Measurements from ENCODE around the genes HDGF and PYDC5.

DNA sequence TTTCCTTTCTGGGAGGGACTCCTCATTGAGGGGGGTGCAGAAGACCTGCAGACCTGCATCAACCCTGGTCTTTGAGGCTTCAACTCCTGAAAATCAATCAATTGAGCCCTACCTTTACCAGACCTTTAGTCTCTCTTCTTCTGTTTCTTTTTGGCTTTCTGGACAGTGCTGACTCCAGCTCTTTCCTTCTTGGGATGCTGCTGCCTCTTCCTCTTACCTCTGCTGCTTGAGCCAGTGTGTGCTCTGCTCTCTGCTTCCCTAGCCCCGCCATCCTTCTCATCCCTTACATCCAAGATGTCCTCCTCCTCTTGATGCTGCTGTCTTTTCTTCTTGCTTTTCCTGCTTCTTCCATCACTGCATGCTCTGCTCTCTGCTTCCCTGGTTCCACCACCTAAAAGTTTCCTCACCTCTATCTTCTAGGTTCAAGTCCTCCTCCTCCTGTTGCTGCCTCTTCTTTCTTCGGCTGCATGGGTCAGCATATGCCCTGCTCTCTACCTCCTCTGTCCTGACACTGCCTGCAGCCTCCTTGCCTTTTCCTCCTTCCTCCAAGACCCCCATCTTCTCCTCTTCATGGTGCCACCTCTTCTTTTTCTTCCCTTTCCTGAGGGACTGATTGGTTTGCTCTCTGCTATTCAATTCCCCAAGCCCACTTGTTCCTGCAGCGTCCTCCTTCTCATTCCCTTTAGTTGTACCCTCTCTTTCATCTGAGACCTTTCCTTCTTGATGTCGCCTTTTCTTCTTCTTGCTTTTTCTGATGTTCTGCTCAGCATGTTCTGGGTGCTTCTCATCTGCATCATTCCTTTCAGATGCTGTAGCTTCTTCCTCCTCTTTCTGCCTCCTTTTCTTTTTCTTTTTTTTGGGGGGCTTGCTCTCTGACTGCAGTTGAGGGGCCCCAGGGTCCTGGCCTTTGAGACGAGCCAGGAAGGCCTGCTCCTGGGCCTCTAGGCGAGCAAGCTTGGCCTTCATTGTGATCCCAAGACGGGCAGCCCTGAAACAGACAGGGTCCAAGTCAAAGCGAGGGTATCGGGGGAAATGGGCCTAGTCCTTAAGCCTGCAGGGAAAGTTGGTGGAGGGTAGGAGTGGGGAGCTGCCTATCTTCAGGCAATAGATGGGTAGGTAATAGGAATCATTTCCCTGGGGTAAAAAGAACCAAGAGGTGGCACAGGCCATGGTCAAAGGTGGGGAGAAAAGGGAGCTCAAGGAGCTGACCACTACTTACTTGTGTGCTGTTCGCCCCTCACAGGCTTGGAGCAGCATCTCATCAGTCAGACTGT is 3.7 kb downstream of the NAXE start:
- RRBS, result no CpG with 5 or more reads among the region's 10 CpGs

GRCh38 chr1:156618971-156619247 is 306 bp upstream of the HAPLN2 start:
- RRBS, result no CpG with 5 or more reads among the region's 3 CpGs

DNA sequence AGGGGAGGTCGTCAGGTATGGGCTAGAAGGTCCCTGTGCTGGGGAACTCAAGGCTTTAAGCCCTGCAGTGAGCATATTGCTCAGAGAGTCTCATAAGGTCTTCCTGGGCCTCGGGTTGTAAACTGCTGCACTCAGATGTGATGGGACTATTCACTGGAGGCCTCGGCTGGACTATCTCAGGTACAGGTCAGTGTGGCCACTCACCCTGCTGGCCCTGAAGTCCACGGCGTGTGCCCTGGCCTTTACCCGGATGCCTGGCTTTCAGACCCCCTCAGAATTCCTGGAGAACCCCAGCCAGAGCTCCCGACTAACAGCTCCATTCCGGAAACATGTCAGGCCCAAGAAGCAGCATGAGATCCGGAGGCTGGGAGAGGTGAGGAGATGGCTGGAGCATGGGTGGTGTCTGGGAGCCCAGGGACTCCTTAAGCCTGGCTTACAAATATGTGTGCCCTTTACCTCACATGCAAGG is 3.6 kb upstream of the ISG20L2 start:
- RRBS, result 95% methylated on average over 3 of the region's 9 CpGs

GRCh38 chr1:156750962-156751983 is at the start of gene HDGF:
TSS of gene HDGF (minus strand) at chr1:156751675.
- RRBS, result 3% methylated on average over 83 of the region's 127 CpGs

DNA sequence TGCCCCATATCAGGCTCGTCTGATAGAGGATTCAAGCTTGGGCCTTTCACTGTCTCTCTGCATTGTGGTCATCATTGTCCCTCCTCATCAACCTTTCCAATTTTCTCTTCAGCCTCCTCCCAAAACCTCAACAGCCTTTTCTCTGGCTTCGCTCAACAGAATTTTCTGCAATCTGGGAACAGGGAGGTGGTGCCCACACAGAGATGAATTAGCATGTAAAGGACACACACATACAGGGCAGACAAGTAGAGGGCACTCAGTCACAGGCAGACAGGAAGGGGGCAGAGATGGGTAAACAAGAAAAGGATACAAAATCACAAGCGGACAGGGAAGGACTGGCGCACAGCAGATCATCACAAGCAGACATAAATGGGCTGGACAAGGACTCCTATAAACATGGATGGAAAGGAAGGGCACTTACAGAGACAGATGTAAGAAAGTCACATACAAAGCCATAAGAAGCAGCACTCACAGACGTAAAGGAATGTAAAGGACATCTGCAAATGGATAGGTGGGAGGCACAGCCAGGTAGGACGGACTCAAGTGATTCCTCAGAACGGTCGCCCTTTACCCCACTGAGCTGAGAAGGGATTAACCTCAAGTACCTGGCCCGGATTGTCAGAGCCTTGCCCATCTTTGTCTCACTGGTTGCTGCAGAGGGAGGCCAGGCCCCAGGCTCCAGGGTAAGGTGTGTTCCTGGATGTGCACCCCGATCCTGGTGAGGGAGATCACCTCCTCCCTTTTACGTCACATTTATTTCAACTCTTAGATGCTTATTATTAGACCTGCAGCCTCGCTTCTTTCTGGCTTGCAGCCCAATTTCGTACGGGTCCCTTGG is 931 bp upstream of the PRCC start:
- RRBS, result no CpG with 5 or more reads among the region's 14 CpGs

- RRBS, result 2% methylated on average over 11 of the region's 45 CpGs
Observed at GRCh38 chr1:156892134-156892913, 1.2 kb upstream of the PEAR1 start.

DNA sequence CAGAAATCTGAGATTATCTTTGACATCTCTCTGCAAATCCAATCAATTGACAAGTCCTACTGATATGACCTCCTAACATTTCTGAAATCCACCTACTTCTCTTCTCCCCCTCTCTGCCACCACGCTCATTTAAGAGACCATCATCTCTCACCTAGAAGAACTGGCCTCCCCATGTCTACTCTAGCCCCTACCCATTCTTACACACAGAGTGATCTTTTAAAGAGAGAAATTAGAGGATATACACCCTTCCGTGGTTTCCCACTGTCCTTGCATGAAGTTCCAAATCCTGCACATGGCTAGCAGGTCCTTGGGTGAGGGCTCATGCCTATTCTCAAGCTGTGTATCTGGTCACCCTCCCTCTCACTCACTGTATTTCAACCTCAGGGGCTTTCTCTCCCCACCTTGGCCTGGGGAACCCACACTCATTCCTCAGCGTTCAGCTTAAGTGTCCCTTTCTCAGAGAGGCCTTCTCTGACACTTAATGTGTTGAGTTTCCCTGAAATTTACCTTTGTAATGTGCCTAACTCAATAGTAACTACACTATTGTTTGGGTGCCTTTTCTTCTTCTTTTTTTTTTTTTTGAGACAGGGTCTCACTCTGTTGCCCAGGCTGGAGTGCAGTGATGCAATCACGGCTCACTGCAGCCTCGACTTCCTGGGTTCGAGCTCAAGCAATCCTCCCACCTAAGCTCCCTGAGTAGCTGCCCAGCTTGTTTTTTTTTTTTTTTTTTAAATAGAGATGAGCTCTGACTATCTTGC is 50.4 kb downstream of the ARHGEF11 start:
- RRBS, result no CpG with 5 or more reads among the region's 6 CpGs

GRCh38 chr1:157153857-157154281 is 15.7 kb upstream of the ETV3 start:
- RRBS, result no CpG with 5 or more reads among the region's 2 CpGs

DNA sequence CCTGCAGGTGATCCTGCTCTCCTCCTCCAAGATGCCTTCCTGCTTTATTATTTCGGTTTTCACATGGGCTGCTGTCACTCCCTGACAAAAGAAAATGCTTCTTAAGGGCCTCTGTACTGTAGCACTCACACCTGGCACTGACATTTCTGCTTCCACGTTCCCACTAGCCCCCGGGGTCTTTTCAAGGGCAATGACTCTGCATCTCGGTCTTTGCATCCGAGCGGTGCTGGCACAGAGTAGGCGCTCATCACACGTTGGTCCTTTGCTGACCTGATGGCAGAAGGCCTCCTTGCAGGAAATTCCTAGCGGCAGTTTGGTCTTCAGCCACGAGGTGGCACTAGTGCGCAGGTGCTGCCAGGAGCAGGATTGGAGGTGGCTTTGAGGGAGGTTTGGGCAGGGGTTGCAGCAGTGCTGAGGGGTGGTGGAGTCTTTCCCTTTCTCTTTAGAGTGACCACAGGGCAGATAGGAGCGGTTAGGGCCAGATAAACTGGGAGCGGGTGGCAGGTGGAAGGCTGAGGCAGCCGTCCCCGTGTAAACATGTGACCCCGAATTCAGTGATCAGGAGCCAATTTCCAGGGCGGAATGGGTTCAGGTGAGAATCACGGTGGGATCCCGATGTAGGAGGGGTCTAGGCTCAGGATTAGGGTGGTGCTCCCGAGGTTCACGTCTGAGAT is 25.4 kb upstream of the ETV3 start:
- RRBS, result no CpG with 5 or more reads among the region's 21 CpGs

DNA sequence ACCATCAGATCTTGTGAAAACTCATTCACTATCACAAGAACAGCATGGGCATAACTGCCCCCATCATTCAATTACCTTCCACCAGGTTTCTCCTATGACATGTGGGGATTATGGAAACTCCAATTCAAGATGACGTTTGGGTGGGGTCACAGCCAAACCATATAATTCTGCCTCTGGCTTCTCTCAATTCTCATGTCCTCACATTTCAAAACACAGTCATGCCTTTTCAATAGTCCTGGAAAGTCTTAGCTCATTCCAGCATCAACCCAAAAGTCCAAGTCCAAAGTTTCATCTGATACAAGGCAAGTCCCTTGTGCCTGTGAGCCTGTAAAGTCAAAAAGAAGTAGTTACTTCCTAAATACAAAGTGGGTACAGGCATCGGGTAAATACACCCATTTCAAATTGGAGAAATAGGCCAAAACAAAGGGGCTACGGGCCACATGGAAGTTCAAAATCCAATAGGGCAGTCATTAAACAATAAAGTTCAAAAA is 113.0 kb downstream of the FCRL5 start:
- RRBS, result no CpG with 5 or more reads among the region's 3 CpGs

GRCh38 chr1:157994178-157995095 is 992 bp downstream of the KIRREL1 start:
- RRBS, result no CpG with 5 or more reads among the region's 18 CpGs

DNA sequence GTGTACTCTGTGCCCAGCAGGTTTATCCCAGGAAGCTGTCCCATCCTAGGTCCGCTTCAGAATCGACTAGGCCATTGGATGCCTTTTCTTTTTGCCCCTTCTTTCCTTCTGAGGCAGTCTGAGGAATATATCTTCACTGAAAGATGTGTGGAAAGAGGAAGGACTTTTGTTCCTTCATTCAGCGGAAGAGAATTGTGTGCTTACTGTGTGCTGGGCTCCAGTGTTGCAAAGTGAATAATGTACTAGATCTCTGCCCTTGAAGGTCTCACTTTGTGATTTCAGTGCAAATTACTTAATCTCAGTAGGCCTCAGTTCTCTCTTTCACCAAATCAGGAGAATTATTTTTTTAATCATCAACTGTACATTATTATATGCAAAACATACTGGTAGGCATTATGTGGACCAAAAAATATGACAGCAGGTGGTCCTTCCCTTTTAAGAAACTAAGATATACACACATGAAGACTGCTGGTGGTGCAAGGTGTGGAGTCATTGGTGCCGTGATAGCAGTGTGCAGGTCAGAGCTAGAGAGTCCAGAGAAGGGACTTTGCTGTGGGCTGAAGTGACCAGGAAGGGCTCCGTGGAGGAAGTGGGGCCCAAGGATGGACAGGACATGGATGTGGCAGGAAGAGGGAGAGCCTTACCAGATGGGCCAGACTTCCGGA is 7.7 kb downstream of the KIRREL1 start:
- RRBS, result no CpG with 5 or more reads among the region's 6 CpGs

DNA sequence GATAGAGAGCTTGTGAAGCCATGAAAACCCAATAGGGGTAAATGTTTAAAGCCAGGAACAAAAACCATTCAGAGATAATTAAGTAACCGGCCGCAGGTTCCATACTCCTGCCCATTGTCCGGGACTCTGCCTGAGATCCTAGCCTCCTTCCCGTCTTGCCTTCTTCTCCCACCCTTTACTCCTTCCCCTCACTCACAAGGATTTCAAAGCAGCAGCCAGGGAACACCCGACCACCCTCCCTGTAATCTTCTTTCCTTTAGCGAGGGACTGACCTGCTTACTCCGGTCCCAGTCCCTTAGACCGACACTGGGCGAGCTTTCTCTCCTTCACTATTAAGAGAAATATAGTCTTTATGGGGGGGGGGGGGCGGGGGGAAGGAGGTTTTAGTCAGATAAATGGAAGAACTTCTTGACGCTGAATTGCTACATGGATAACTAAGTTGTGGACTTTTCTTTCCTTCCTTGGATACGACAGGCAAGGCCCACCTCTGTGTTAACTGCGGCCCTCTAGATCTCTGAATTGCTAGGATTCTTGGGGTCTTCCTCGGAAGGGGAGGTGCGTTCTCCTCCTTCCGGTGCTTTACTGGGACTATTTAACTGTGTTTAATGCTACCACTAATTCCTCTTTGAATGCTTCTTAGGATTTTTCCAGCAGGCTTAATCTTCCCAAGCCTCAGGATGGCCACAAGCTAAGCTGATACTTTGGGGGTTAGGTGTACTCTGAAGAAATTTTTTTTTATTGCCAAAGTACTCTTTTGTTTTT is 21.1 kb downstream of the KIRREL1 start:
- RRBS, result no CpG with 5 or more reads among the region's 16 CpGs

- RRBS, result no CpG with 5 or more reads among the region's 2 CpGs
Observed at GRCh38 chr1:159002452-159003000, at the start of gene PYDC5. TSS of gene PYDC5 (minus strand) at chr1:159002751.

GRCh38 chr1:159468165-159468542 is 28.6 kb downstream of the OR10J1 start:
- RRBS, result no CpG with 5 or more reads among the region's 1 CpG

- RRBS, result no CpG with 5 or more reads among the region's 1 CpG
Observed at GRCh38 chr1:159583148-159583753, 4.4 kb upstream of the APCS start.

DNA sequence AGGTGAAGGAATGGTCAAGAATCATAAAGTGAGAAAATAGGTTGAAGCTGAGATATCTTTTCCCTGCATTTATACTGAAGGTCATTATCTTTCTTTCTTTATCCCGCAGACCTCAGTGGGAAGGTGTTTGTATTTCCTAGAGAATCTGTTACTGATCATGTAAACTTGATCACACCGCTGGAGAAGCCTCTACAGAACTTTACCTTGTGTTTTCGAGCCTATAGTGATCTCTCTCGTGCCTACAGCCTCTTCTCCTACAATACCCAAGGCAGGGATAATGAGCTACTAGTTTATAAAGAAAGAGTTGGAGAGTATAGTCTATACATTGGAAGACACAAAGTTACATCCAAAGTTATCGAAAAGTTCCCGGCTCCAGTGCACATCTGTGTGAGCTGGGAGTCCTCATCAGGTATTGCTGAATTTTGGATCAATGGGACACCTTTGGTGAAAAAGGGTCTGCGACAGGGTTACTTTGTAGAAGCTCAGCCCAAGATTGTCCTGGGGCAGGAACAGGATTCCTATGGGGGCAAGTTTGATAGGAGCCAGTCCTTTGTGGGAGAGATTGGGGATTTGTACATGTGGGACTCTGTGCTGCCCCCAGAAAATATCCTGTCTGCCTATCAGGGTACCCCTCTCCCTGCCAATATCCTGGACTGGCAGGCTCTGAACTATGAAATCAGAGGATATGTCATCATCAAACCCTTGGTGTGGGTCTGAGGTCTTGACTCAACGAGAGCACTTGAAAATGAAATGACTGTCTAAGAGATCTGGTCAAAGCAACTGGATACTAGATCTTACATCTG is 567 bp downstream of the APCS start:
- RRBS, result no CpG with 5 or more reads among the region's 8 CpGs

DNA sequence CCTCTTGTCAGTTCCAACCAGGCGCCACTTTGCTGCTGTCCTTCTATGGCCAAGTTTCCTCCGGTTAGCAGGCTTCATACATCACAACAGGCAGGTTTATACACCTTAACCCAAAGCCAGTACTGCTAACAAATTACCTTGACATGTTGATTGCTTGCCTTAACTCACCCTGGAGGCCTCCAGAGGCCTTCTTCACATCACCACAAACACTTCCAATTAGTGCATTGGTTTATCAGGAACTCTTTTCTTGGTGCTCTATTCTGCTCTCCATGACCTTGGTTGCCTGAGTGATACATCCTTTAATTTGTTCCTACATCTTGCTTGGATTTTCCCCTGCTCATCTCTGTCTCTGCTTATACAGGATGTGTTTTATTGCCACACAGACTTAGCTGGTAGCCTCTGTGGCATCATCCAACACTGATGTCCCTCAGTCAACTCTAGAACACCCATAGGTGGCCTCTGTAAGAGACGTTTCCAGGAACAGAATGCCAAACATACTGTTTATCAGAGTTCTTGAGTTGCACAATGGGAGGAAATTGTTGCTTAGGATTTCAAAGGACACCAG is 28.9 kb upstream of the DUSP23 start:
- RRBS, result no CpG with 5 or more reads among the region's 3 CpGs

DNA sequence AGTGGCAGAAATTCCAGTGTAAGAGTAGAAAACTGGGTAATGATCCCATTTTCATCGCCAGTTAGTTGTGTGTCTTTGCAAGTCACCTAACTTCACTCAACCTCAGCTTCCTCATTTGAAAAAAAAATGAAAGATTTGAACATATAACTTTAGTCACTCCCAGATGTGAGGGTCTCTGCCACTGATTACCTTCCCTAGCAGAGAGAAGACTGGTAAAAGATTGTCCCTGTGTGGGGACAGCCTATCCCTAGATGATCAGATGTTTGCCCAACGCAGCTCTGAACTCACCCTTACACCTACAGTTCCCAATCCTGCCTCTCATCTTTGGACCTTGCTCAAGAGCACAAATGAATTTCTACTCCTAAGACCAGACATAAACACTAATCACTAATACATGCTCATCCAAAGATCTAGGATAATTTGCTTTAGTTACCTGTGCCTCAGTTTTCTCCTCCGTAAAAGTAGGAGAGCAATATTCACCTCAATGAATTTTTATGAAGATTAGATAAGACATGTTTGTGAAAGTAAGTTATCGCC is 25.2 kb upstream of the DUSP23 start:
- RRBS, result no CpG with 5 or more reads among the region's 4 CpGs

- RRBS, result no CpG with 5 or more reads among the region's 6 CpGs
Observed at GRCh38 chr1:159830117-159830667, 3.5 kb downstream of the SLAMF8 start.

All from GM19239 (cell line).